Umbilical cord (tissue), 2 donors: Measurements from ENCODE around the gene REEP1.

- RAMPAGE, long total RNA: no peak
These were observed 11.7 kb downstream of the SFTPB start for GRCh38 chr2:85656186-85656891.

DNA sequence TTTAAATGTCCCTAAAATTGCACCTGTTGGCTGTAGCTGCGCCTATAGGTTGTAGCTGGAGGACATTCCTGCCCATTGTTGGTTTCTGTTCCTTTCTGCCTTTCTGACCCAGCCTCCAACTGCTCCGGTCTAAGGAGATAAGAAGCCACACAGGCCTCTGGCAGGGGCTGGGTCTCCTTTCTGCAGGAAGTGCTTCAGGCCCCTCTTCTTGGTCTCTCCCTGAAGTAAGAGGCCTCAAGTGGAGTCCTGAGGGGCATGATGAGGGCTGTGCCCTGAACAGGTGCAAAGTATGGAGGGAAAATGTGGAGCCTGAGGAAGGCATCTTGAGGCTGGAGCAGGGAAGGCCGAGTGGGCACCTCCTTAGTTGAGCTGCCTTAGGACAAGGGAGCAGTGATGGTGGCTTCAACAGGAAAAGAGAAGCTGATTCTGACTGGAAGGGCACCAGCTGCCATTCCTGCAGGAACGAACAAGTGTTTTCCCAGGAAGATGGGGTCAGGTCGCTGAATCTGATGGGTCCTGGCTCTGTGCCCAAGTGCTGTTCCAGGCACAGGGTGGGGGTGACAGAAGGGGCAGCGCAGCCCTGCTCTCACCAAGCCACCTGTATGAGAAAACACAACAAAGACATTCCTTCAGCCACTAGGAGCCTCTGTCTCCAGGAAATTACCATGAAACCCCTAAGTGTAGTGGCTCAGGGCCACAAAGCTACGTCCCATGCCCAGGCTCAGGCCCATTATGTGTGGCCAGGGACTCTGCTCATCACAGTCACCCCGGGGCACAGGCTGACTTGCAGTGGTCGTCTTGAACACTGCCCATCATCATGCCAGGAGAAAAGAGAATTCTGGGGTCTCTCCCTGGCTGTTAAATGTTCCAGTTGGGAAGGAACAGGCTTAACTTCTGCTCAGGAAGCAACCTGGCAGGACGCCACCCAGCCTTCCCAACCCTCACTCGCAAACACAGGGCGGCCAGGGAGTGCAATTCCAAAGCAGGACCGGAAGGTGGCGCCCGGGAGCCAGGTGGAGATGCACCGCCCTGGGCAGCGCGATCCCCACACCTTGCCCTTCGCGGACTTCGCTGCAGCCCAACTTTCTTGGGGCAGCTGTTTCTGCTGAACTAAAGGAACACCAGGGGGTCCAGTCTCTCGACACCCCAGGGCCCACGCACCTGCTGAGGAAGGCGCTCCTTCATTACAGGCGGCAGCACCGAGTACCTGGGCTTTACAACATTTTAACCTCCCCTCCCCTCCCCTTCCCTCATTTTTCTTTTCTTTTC lies 10.8 kb upstream of the SFTPB start:
- RAMPAGE, long total RNA: no peak

GRCh38 chr2:85712165-85712689 lies 18.1 kb downstream of the GNLY start:
- RAMPAGE, long total RNA: no peak

GRCh38 chr2:85712690-85713814 lies 18.9 kb downstream of the GNLY start:
- RAMPAGE, long total RNA: no peak

GRCh38 chr2:85766308-85766680 lies 12.5 kb downstream of the ATOH8 start:
- RAMPAGE, long total RNA: no peak

DNA sequence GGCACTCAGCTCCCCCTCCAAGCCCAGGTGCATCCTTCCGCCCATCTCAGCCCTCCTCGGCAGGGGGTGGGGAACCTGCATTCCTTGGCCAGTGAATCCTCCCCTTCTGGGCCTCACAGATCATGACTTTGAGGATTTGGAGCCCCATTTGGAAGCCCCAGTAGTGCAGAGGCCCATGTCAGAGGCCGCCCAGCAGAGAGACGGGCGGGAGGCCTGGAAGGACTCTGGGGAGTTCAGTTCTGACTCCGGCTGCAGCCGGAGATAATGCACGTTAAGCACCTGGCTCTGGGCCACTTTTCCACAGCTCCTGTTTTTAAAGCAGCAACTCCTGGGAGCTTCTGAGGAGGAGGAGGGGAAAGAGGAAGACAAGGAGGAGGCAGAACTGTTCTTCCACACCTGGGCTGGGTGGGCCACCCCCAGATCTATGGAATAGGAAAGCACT lies 14.9 kb downstream of the ATOH8 start:
- RAMPAGE, long total RNA: no peak

- RAMPAGE, long total RNA: no peak
These were observed 34.8 kb downstream of the ST3GAL5 start for GRCh38 chr2:85853540-85854744.

- RAMPAGE, long total RNA: no peak
These were observed 27.7 kb downstream of the ST3GAL5 start for GRCh38 chr2:85861047-85861486.

GRCh38 chr2:85887106-85887333 lies 1.8 kb downstream of the ST3GAL5 start:
- RAMPAGE, long total RNA: no peak

DNA sequence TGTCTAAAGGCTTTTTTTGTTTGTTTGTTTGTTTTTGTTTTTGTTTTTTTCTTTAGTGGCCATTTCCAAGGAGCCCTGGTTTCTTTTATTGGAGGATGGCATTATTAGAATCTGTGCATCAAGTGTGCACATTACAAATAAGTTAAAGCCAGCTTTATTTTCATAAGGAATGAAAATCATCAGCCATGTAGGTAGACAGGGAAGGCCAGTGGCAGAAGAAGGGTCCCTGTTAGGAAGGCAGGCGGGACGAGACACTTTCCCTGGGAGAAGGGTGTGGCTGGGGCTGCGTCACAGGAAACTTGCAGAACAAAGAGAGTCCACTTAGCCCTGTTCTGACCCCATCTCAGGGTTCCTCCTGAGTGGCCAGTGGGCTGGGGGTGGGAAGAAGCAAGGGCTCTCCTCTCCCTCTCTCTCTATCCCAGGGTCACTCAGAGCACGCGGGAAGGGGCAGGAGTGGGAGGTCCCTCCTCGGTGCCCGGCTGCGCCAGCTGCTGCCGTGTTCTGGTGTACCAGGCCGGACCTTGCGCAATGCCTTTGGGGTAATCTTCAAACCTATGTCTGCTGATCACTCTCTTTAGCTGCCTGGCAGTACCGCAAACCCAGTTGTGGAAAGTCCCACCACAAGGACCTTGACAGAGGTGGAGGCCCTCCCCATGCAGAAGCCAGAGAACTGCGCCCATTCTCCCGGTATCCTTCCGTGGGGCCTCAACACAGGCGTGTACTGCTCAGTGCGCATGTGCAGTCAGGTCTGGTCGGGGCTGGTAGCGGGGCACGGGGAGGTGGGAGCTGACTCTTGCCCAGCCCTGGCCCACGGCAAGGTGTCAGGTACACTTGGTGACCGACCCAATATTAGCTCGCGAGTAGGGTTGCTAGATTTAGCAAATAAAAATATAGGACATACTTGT lies 47.7 kb upstream of the ST3GAL5 start:
- RAMPAGE, long total RNA: no peak

DNA sequence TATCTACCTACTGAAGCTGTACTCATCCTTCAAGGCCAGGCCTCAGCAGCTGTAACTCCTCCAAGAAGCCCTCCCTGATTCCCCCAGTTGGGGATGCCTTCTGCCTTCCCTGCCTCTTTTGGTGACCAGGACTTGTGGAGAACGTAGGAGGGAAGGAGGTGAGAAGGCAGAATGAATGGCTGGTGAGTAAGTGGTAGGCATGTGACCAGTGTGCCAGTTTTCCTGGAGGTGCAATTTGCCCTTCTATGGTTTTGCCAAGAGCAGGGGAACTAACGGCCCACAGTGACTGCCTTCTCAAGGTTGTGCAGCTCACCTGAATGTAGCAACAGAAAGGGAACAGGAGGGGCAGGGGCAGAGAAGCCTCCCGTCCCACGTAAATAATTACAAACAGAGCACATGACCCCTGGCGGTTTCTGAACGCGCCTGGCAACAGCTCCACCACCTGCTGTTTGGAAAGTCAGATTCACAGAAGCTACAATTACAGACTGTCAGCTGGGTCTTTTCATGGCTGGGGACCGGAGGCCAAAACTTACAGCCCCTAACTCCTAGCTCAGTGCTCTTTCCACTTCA lies 69.9 kb downstream of the POLR1A start:
- RAMPAGE, long total RNA: no peak

- RAMPAGE, long total RNA: no peak
These were observed 62.9 kb downstream of the POLR1A start for GRCh38 chr2:86042671-86043329.

DNA sequence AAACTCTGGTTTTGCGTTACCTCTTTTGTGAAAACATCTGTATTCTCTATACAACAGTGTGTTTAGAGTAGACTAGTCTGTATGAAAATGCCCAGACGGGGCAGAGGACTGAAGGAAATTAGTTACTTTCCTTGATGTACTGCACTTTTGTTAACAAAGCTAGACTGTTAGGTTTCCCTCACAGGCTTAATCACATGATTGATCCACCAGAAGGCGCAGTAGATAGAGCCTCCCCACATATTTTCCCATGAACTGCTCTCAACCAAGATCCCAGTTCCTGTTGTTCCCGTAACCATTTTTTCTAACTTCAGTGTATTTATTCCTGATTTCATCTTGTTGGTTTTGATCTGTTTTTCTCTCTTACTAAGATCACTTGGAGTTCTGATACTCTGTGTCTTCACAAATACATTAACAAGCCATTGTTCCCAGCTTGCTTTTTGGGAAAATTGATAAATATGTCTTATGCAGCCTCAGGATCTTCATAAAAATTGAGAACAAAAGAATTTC lies 2.7 kb downstream of the MRPL35 start:
- RAMPAGE, long total RNA: no peak

GRCh38 chr2:86251701-86252645 lies 52.7 kb downstream of the MRPL35 start:
- RAMPAGE, long total RNA: no peak

GRCh38 chr2:86337247-86338096 lies at the start of gene REEP1:
Gene REEP1, minus strand, starts transcription at chr2:86337626.
- RAMPAGE, long total RNA: no peak

DNA sequence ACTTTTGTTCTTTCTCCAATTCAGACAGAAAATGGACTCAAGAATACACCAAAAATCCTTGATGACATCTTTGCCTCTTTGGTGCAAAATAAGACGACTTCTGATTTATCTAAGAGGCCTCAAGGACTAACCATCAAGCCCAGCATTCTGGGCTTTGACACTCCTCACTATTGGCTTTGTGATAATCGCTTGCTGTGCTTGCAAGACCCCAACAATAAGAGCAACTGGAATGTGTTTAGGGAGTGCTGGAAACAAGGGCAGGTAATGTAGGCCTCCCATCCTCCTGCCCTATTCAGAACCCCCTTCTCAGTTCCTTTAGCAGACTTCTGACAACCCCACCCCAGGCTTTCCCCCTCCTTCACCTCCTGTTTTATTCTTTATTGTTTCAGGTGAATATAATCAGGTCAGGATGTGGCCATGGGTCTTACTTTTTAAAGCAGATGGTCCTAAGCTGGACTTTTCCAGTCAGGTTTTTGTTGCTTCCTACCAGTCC lies 41.3 kb downstream of the KDM3A start:
- RAMPAGE, long total RNA: no peak

DNA sequence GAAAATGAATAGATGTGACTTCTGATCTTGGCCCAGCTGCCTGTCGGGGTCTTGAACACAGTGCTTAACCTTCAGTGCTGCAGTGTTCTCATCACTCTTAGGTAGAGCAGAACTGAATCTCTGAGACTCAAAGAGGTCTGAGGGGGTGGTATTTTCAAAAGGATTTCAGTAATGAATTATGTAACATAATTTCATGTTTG lies 50.3 kb downstream of the KDM3A start:
- RAMPAGE, long total RNA: no peak

GRCh38 chr2:86632652-86633108 lies 9.0 kb upstream of the RNF103 start:
- RAMPAGE, long total RNA: no peak

DNA sequence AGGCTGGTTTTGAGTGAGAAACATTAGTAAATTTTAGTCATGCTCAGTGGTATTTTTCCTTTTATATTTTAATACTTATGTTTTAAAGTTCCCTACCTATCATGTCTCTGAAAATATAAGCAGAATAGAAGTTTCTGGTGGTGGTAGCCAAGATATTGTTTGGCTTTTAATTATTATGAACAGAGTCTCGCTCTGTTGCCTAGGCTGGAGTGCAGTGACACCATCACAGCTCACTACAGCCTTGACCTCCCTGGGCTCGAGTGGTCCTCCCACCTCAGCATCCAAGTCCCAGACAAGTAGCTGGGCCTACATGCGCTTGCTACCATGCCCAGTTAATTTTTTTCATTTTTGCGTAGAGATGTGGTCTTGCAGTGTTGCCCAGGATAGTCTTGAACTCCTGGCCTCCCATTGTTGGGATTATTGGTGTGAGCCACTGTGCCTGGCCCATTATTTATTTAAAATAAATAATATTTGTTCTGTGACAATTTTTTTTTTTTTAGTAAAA lies 24.5 kb downstream of the RMND5A start:
- RAMPAGE, long total RNA: no peak

- RAMPAGE, long total RNA: no peak
These were observed 175.9 kb upstream of the PLGLB2 start for GRCh38 chr2:87572047-87572264.